ENCODE measurements around a stretch of chr14.

DNA sequence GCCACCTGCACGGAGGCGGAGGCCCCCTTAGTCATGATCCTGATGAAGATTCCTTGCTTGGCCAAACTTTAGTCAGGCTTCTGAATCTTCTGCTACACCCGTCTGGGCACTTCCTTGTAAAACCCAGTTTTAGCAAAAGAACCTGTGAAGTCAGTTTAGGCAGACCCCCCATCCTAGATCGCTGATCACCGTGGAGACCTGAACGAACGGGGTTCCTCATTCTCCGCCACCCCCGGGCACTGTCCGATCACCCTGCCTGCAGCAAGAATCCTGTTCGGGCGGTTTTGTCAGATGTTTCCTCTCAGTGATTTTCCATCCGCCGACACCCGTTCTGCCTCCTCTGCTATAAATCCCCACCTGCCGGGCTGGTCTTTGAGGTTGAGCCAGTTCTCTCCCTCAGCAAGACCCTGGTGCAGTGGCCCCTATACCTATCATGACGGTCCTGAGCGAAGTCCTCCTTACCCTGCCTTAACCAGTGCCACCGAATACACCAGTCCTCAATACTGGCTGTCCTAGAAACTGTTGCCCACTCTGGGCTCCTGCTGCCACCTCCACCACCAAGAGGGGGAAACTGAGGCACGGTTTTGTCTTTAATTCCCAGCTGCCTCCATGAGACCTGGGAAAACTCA is 112.0 kb downstream of the CALM1 start:
- PRO-cap = no peak
- RAMPAGE, long total RNA, 2 experiments = no peak in any of the 2 experiments

- PRO-cap = no peak
- RAMPAGE, long total RNA, 2 experiments = no peak in any of the 2 experiments
Observed at GRCh38 chr14:90512543-90513140, 115.8 kb downstream of the CALM1 start.

DNA sequence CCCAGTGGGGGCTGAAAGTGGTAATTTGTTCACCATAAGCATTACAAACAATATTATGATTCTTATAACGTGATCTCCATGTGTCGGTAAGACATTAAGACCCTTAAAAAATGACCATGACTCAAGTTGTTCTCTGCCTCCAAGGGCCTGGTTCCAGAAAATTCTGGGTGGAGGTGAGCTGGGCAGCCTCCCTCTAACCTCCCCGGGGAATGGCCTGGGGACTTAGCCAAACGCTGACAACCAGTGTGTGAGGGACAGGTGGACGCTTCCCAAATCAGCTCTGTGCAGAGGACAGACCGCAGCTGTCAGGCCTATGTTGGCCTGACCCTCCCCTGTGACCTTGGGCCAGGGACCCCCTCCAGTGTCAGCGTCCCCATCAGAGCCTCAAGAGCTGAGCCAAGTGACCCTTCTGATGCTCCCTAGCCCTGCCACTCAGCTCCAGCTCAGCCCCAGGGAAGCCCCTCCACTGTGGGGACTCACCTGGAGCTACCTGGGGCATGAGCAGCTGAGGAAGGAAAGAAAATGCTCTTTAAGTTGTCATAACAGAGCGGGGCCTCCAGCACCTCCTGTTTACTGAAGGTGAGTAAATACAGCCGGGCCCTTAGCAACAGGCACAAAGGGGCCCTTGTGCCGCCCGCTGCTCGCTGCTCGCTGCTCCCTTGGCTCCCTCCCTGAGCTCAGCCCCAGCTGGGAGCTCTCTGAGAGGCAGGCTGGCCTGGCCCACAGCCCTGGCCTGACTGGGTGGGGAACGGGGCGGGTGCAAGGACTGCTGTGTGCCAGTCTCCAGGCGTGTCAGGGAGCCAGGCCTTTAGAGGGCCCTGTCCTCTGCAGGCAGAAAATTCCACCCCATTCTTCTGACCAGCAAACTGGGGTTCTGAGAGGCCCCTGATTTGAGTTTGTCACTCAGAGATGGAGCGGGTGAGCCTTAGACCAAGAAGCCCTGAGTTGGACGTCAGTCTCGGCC is 116.6 kb downstream of the CALM1 start:
- PRO-cap = bidirectional peak, plus-strand start at position 675 of the sequence, minus-strand start at position 470 of the sequence
- RAMPAGE, long total RNA, 2 experiments = no peak in any of the 2 experiments

DNA sequence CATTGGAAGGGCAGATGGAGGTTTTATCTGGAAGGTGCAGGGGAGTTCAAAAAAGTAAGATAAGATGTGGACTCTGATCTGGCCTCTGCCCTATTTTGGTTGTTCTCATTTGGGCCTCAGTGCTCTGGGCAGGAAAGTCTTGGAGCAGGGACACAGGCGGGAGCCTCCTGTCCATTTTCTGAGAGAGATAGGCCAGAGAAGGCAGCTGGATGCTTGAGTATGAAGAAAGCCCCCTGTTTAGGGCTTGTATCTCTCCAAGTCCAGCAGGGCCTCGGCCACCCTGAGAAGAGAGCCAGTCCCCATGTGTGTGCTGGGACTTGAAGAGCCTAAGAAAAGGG is 119.7 kb downstream of the CALM1 start:
- PRO-cap = no peak
- RAMPAGE, long total RNA, 2 experiments = no peak in any of the 2 experiments

DNA sequence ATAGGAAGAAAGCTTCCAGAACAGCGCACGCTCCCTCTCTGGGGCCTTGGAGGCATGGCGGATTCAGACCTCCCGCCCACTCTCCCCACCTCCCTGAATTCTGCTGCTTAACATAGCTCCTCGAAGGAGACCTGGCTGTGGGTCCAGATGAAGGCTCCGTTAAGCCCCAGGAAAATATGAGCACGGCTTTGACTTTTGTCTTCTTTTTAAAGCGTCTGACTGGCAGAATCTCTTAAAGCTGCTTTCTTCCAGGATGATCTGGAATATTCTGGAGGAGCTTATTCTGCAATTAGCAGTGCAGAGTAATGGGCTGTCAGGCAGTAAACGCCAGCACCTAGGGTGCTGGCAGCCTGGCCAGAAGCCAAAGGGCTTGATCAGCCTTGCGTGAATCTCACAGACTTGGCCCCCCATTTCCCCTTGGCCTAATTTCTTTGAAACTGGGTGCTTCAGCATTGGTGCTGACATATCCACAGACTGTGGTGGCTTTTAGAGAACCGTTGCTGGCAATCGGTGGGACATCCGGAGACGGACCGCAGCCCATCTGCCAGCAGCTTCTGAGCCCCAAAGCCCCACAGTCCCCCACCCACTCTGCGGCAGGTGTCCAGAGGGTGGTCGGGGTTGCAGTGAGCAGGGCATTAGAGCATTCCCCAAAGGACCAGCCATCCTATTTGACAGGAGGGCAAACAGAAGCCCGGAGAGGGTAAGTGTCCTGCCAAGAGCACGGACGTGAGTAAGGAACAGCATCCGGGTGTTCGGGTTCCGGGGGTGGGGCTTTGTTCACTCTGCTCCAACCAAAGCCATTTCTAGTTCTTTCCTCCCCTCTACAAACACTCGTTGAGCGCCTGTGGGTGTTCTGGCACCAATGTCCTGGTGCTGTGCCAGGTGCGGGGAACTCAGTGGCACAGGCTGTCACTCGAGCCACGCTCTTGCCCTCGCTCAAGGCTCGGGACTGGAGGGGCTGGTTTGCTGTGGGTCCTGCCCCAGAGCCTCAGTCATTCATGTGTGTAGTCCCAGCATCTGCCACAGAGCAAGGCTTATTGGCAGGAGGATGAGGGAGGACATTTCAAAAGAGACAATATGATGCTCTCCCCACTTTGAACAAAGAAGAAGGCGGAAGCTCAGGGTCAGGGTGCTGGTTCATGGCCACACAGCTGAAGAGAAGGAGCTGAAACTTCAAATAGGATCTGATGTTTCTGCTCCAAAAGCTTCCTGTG is 157.2 kb downstream of the CALM1 start:
- PRO-cap = no peak
- RAMPAGE, long total RNA, 2 experiments = no peak in any of the 2 experiments

- PRO-cap = no peak
- RAMPAGE, long total RNA, 2 experiments = no peak in any of the 2 experiments
Observed at GRCh38 chr14:90624772-90625720, 191.2 kb downstream of the TTC7B start.

- PRO-cap = no peak
- RAMPAGE, long total RNA, 2 experiments = no peak in any of the 2 experiments
Observed at GRCh38 chr14:90630247-90630942, 185.8 kb downstream of the TTC7B start.

DNA sequence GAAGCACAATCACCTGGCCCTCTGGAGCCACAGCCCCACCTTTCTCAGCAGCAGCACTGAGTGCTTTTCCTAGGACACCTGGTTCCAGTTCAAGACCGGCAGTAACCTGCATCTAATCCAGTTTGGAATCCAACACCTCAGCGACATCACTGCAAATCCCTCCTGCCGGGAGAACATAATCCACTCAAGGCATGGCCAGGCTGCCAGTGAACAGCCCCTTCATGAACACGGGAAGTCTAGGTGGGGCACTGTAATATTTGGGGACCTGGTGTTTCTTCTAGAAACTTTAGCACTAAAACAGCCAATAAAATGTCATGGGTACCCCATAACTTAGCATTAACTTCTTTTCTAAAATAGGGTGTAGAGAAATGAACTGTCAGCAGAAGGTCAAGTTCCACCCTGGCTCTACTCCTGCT is 76.9 kb downstream of the TTC7B start:
- PRO-cap = no peak
- RAMPAGE, long total RNA, 2 experiments = no peak in any of the 2 experiments

DNA sequence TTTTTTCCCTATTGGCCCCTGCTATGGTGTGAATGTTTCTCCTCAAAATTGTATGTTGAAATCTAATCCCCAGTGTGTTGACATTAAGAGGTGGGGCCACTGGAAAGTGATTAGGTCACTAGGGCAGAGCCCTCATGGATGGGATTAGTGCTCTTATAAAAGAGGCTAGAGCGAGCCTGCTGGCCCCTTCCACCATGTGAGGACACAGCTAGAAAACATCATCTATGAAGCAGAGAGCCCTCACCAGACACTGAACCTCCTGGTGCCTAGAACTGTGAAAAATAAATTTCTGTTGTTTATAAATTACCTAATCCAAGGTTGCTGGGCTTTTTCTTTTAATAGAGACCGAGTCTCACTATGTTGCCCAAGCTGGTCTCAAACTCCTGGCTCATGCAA is 51.3 kb downstream of the RPS6KA5 start:
- PRO-cap = no peak
- RAMPAGE, long total RNA, 2 experiments = no peak in any of the 2 experiments

DNA sequence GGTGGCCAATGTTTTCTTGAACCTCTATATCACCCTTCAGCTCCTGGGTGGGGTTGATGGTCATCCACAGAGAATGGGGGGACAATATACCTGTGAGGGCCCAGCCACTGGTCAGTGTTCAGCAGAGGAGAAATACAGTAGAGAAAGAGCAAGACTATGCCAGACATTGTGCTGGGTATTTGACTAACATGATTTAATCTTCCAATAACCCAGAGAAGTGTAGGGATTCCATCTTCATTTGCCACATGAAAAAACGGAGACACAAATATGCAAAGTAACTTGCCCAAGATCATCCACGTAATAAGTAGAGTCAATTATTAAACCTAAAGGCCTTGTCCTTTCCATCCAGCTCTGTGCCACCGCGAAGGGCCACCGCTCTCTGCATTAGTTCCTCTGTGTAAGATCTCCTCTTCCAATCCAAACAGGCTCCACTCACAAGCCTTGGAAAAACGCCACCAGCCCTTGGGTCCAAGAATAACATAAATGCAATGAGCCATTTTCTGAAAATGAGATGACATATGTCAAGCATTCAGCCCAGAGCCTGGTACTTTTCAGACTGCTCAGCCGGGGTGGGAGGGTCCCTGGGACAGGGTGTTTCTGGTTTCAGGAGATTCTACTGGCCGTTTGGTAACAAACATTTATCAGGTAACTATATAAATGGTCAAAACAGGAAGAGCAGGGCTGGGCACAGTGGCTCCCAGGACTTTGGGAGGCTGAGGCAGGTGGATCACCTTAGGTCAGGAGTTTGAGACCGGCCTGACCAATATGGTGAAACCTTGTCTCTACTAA is 29.9 kb downstream of the DGLUCY start:
- PRO-cap = no peak
- RAMPAGE, long total RNA, 2 experiments = no peak in any of the 2 experiments

- PRO-cap = no peak
- RAMPAGE, long total RNA, 2 experiments = no peak in any of the 2 experiments
Observed at GRCh38 chr14:91156186-91156707, 42.4 kb downstream of the DGLUCY start.

DNA sequence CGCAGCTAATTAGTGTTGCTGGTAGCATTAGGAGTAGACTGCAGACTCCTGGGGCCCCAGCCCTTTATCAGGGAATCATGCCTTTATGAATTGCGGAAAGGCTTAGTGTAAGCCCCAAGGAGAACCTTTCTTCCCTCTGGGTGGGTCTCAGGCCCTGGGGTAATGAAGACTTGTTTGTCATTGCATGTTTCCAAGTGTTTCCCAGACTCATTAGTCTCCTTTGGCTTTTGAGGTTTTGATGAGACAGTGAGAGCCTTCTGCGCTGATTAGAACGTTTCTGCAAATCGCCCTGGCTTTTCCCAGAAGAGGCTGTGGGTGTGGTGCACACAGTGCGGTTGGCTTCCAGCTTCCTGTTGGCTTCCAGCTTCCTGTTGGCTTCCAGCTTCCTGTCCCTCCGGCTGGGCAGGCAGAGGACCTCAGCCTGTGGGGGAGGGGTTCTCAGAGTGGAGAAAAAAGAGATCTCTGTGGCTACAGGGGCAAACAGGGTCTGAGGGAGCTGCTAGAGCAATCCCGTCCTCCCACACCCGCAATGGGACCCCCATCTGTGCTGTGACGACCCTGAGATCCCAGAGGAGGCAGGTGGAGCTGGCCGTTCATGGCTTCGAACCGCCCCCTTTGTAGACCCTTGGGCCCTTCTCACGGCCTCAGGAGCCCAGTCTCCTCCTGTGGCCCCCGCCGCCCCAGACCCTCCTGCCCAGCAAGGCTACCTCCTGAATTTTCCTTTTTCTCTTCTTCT is 42.1 kb downstream of the GPR68 start:
- PRO-cap = no peak
- RAMPAGE, long total RNA, 2 experiments = no peak in any of the 2 experiments

DNA sequence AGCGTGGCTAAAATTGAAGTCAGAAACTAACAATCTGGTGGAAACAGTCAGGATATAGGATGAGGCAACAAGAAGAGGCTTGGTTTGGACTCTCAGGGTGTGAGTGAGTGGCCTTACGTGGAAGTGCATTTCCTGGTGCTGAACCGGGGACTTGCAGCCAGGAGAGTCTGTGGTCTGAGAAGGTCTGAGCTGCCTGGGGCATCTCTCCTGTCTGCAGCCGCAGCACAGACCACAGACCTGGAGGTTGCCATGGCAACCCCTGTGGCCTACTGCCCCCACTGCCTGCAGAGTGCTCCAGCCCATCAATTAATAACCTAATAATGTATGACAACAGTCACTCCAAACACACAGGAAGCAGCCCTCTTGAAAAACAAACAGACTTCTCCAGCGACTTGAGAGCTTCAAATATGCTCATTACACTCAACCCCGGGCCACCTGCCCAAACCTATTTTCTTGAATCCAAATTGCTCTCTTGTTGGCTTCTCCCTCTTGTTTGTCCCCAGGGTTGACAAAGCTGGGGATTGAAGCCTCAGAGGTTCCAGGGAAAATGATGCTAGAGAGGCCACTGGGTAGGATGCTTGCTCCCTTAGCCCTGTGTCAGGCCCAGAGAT is 5.7 kb upstream of the GPR68 start:
- PRO-cap = no peak
- RAMPAGE, long total RNA, 2 experiments = no peak in any of the 2 experiments

DNA sequence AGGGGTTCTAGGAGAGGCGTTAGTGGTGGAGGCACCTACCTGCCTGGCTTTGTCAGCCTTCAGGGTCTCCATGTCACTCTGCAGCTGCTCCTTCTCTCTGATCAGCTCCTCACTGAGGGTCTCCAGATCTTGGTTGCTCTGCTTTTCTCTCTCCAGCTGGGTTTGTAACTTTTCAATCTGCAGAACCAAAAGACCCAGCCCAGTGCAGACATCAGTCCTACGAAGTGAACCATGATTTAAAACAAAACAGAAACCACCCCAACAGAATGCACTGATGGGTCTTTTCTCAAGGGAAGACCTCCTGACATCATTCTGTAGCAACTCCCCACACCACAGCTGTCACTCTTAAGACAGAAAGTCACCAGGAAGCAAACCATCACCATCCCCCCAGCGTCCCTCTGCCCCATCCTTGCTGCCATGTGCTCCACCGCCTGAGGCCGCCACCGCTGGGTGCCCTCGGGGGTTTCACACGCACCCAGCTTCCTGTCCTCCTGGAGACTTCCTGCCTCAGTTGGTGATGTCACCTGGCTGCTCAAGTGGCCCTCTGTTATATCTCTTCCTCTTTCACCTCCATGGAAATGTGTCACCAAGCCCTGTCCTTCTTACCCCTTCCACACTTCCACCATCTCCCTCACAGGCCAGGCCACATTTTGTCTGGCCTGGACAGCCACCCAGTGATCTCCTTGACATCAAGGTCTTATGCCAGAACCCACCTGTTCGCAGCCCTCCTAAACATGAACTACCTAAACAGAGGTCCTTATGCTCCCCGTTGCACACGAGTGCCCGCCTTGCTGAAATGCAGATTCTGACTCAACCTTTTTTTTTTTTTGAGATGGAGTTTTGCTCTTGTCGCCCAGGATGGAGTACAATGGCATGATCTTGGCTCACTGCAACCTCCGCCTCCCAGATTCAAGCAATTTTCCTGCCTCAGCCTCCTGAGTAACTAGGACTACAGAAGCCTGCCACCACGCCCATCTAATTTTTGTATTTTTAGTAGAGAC is 71.4 kb upstream of the GPR68 start:
- PRO-cap = no peak
- RAMPAGE, long total RNA, 2 experiments = no peak in any of the 2 experiments

DNA sequence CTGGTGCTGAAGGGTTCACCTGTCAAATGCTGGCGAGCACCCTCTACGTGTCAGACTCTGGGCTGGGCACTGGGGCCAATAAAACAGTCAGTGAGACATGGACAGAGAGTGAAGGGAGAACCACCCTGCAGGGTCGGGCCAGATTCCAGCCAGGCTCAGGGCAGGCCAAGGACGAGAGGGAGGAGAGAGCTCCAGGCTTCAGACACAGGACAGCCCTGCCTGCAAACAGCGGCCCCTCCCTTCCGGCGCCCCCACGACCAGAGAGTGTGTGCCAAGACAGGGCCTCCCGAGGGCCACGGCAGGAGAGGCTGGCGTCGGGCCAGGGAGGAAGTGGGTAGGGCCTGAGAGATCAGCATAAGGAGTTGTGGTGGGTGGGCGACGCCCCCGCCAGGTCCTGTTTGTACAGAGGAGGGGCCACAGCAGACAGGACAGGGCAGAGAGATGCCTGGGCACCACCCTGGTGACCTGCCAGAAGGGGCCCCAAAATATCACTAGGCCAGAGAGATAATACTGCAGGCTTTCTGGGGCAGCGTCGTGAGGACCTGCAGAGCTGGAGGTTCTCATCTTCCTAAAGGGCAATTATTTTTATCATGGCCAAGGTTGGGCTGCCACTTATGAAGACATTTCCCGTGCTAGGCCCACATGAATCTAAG is 73.1 kb upstream of the GPR68 start:
- PRO-cap = no peak
- RAMPAGE, long total RNA, 2 experiments = no peak in any of the 2 experiments

DNA sequence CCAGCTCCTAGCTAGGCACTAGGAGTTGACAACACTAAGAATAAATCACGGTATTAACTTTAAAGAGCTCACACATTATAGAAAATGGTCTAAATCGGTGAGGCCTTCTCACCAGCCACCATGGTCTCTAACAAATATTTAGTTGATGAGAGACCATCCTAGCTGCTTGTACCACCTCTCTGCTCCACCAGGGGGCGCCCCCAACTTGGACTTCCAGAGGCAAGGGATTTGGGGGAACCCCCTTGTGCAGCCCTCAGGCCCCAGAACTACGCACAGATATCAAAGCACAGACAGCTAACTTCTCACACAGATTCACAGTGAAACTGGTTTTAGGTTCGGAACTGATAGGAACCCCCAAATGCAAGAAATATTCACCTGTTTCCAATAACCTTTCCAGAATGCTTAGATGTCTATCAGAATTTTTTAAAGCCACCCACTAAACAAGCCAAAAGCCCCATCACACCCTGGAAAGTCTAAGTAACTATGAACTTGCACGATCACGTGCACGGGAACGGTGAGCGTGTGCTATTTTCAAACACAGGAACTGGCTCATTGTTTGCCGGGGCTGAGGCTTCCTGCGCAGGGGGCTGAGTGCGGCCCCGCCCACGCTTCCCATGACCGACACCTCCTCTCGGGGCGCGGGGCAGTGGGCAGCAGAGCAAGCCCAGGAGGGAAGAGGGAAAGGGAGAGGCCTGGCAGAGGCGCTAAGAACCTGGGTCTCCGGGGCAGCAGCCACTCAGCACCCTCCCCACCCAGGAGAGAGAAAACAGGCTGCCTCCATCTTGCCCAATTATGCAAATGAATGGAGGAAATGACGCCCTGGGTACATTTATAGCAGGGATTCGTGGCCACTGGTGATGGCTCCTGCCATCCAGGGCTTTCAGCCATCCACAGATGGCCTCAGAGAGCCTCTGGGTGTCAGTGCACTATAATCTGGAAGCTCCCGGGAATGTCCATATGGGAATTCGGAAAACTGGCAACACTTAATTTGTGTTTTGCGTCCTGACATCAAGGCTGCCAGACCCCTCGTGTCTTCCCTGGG is 79.4 kb upstream of the GPR68 start:
- PRO-cap = no peak
- RAMPAGE, long total RNA, 2 experiments = no peak in any of the 2 experiments

GRCh38 chr14:91360982-91361641 is 56.5 kb downstream of the CCDC88C start:
- PRO-cap = no peak
- RAMPAGE, long total RNA, 2 experiments = no peak in any of the 2 experiments

DNA sequence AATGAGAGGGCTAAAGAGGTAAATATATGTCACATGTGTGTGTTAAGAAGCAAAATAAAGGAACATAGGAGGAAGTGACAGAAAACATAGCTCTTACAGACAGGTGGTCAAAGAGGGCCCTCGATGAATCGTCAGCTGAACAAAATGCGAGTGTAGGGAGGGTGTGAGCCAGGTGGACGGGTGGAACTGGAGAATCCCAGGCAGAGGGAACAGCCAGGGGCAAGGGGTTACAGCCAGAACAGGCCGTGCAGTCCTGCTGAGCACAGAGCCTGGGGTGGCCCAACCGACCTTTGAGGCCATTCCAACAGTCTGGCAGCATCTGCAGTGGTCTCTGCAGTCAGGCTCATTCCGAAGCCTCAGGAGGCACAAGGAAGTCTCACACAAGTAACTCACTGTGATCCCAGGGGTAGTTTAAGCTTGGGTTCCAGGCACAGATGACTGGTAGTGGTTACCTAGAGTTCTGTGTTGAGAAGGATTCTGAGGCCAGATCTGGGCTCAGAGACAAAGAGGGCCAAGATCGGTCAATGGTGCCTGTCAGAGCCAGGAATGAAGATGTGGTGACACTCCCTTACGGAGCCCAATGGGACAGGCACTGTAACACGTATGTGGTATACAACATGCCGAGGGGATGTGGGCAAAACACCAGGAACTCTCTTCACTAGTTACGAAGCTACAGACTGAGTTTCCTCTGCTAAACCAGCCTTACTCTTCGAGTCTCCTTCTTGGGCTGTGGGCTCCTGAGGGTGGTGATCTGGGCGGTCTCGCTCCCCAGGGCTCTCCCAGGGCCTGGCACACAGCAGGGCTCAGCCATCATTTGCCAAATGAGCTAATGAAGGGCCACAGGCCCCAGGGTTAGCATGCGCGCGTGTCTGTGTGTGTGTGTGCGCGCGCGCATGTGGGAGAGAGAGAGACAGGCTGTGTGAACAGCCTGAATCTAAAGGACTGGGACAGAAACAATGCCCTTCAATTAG is 42.9 kb downstream of the CCDC88C start:
- PRO-cap = no peak
- RAMPAGE, long total RNA, 2 experiments = no peak in any of the 2 experiments

GRCh38 chr14:91388419-91389000 is 29.1 kb downstream of the CCDC88C start:
- PRO-cap = no peak
- RAMPAGE, long total RNA, 2 experiments = no peak in any of the 2 experiments

DNA sequence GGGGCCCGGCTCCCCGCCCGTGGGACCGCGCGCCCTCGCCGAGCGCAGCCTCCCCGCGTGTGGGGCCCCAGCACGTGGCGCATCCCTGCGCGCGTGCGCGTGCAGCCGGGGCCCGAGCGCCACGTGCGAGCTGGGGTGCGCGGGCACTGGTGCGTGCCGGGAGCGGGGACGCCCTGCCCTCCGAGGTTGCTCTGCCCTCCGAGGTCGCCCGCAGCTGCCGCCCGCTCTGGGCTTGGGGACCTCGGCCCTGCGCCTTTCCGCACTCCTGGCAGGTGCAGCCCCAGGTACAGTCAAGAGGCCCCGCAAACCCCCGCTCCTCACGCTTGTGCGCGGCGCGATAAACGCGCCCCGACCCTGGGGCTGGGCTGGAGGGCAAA is 425 bp upstream of the CCDC88C start:
- PRO-cap = no peak
- RAMPAGE, long total RNA, 2 experiments = no peak in any of the 2 experiments

All from breast epithelium (tissue), 2 donors.